Islet of Langerhans (tissue), 1 donor: ENCODE measurements around a stretch of chr2.

GRCh38 chr2:226742292-226743032, 57.2 kb downstream of the IRS1 start:
- RRBS = no CpG with 5 or more reads among the region's 6 CpGs

GRCh38 chr2:226794930-226796001, 4.4 kb downstream of the IRS1 start:
- RRBS = 80% methylated on average over 9 of the region's 32 CpGs

DNA sequence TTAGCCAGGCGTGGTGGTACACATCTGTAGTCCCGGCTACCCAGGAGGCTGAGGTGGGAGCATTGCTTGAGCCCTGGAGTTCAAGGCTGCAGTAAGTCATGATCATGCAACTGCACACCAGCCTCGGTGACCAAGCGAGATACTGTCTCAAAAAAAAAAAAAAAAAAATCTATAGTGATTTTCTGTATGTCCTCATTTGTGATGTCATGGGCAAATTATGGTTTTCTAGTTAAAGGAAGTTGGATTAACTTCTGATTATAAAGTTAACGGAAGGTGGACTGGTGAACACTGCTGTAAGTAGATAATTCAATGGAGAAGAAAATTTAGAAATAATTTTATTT, 23.4 kb downstream of the AGFG1 start:
- RRBS = no CpG with 5 or more reads among the region's 5 CpGs

DNA sequence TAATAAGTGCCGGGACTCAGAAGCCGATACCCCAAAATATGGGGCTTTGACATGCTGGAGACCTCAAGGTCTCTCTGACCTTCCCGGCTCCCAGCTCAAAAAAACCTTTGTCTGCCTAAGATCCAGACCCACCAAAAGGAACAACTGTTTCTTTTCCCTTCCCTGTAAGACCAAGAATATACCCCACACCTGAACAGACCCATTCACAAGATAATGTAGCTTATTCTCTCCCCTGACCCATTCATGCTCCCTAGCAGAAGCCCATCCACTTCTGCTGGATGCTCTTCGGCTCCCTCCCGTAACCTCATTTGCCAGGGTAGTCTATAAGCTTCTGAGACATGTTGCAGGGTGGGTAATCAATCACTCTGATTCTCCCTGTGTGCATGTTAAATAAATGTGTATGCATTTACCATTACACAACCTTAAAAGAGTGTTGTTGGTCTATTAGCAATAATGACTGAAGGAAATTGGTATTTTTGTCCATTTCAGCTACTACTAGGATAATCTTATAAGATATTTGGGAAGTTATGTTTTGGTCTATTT, 1.4 kb downstream of the SLC19A3 start:
- RRBS = 82% methylated on average over 3 of the region's 5 CpGs

- RRBS = no CpG with 5 or more reads among the region's 9 CpGs
Measured at GRCh38 chr2:227818700-227819283, 5.2 kb downstream of the CCL20 start.

- RRBS = no CpG with 5 or more reads among the region's 3 CpGs
Measured at GRCh38 chr2:228839530-228840120, 431.5 kb downstream of the PID1 start.

GRCh38 chr2:229153077-229153746, 117.9 kb downstream of the PID1 start:
- RRBS = no CpG with 5 or more reads among the region's 9 CpGs

- RRBS = no CpG with 5 or more reads among the region's 4 CpGs
Measured at GRCh38 chr2:229193118-229193686, 77.9 kb downstream of the PID1 start.

- RRBS = no CpG with 5 or more reads among the region's 7 CpGs
Measured at GRCh38 chr2:229198532-229199677, 72.2 kb downstream of the PID1 start.

DNA sequence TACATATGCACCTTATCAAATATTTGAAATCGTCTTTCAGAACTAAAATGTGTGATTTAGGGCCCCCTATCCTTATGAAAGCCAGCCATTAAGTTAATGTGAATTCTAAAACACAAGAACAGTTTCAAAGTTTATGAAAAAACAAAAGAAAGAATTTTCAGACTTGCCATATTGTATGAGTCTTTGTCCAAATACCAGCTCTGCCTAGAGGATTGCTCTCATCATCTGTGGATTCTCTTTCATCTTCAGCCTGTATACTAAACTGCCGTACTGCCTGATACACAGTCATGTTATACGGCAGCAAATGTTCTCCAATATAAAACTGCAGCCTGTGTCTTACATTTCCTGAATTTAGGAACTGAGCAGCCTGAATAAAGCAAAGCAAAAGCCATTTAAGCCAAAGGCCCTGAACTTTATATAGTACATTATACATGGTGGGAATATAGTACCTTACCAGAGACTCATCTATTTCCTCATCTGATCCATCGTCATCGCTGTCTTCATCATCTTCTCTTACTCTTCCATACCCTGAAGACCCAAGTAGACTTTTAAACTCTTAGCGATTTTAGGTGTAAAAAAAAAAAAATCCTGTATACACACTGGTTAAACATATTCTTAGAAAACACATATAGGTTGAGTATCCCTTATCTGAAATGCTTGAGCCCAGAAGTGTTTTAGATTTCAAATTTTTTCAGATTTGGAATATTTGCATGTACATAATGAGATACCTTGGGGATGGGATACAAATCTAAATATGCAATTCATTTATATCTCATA, 77.5 kb upstream of the DNER start:
- RRBS = no CpG with 5 or more reads among the region's 6 CpGs

DNA sequence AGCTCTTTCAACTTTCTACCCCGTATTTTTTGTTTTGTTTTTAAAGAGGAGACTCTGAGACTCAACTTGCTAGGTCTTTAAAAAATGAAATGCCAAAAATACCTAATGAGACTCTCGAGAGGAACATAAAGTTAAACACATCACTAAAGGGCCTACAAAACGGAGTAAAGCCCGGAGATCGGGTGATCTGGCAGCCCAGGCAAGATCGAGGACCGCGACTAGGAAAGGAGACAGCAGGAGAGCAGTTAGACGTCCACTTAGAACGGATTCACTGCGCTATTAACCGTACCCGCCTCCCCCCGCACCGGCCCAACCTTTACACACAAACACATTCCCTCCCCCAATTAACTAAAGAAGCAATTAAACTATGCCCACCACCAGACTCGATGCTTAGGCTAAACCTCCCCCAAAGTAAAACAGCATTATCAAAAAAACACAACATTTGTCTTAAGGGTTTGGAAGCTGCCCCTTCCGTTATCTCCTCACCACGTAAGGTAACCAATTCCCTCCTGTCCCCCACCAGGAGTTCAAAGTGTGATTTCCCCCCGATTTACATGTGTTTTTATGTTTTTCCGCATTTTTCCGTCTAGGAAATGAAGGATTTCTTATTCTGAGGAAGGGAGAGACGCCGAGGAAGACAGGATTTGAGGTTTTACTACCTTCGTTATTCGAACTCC, 1.5 kb downstream of the TRIP12 start:
- RRBS = no CpG with 5 or more reads among the region's 25 CpGs

DNA sequence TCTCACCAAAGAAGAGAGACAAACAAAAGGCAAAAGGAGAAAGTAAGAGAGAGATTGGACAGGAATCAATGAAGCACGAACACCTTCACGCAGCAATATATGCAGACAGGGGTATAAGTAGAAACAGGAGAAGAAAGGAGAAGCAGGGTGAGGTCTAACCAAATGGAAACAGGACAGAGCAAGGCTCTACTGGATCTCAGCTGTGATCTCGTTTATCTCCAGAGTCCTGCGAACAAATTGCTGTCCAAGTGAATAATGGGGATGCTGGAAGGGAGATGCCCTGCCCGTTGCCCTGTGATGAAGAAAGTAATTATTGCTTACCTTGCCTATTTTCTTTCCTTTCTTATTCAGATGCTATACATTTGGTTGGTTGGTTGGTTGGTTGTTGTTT, 33.9 kb downstream of the SP100 start:
- RRBS = no CpG with 5 or more reads among the region's 5 CpGs

DNA sequence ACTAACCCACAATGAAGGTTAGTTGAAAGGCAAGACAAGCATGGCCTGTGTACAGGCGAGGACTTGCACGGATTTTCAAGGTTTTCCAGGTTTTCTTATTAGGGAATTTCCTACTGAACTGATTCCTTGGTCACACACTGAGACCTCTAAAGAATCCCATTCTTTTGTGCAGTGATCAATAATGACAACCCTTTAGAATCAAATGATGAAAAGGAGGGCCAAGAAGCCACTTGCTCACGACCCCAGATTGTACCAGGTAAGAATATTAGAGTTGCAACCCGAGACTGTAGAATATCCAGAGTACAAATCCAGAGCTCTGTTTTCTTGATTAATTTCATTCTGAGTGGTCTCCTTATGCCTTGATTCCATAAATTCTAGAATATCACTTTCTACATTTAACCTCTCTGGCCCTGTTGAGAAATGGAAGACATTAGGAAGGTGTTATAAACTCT, 47.9 kb downstream of the SP100 start:
- RRBS = no CpG with 5 or more reads among the region's 4 CpGs

GRCh38 chr2:230527217-230527878, 111.3 kb downstream of the SP100 start:
- RRBS = no CpG with 5 or more reads among the region's 2 CpGs

DNA sequence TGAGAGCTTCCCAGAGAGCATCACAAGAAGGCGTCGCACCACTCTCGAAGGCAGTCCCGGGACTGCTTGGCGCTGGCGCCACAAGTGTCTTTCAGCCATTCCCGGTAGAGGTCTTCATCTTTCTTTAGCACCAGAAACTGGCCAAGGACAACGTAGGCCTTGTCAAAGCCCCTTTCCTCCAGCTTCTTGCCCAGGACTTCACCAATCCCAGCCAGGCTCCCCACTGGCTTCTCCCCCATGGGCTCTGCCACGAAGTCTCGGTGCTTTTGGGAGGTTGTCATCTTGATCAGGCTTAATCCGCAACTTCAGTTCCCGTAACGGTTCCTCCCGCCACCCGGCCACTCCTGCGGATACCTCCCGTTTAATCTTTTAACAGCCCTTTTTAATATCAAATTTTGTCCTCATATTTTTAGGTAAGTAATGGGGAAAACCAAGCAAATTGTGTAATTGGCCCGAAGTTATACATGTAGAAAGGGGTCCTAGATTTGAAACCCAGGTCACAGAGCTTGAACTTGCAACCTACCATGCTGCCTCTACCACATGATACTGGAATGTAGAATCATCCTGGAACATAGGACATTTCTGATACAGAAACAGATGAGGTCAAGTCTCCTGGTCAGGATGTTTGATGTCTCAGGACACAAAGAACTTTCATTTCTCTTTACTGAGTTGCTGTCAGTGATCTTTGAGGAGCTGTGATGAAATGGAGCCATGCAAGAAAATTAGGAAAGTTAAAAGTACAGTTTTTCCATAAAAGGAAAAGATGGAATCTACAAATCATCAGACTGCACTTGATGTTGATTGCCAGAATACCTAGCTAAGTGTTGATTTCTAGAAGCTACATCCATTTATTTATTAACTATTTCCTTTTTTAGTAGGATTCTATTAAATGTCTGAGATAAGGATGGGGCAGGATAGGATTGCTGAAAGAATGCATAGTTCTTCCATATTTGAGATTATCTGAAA, 12.8 kb downstream of the CAB39 start:
- RRBS = no CpG with 5 or more reads among the region's 18 CpGs

DNA sequence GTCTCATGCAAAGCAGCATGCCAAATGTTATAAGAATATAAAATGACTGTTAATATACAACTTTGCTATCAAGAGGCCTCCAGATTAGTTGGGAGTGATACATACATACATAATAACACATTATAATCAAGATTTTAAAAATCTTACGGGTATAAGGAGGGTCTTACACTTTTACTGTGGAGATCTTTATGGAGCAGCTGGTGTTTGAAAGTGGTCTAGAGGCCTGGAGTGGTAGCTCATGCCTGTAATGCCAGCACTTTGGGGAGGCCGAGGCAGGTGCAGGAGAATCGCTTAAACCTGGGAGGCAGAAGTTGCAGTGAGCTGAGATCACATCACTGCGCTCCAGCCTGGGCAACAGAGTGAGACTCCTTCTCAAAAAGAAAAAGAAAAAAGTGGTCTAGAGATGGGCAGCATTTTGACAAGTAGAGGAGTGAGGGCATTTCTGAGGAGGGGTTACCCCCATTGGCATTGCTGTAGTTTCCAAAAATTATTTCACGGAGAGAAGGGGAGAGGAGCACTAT, 34.3 kb downstream of the CAB39 start:
- RRBS = no CpG with 5 or more reads among the region's 5 CpGs

- RRBS = no CpG with 5 or more reads among the region's 6 CpGs
Measured at GRCh38 chr2:230793711-230794523, 70.8 kb upstream of the ITM2C start.

DNA sequence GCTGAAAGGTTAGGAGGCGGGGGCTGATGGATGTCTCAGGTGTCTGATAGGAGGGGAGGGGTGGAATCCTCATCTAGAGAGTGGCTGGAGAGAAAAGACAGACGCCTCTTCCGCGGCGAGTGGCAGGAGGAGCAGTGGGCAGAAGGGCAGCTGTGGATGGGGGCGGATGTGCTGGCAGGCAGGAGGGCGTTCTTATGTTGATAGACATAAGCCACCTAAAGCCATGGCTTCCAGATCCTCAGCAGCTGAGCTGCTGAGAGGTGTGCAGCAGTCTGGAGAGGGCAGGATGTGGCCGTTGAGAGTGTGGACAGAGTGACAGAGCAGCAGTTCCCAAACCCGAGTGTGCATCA, 3.2 kb upstream of the ITM2C start:
- RRBS = no CpG with 5 or more reads among the region's 9 CpGs

DNA sequence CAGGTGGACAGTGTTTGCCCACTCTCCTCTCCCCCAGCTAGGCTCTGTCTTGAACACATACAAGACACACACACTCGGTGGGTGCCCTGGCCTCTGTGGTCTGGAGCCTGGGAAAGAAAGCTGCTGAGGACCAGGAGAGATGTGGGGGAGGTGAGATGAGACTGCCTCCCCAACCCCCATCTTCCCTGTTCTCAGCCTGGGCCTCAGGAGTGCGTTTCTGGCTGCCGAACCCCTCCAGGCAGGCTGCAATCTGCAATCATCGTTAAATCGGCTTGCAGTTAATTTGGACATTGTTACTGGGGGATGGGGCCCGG, 4.6 kb downstream of the ITM2C start:
- RRBS = no CpG with 5 or more reads among the region's 6 CpGs